Thoracic aorta endothelial cell (primary cell): Measurements from ENCODE around the genes CXCL12, WASHC2C and NCOA4.

- CAGE, long polyA plus RNA, result no peak
Measured at GRCh38 chr10:43827677-43828357, 179.1 kb upstream of the ZNF32 start.

DNA sequence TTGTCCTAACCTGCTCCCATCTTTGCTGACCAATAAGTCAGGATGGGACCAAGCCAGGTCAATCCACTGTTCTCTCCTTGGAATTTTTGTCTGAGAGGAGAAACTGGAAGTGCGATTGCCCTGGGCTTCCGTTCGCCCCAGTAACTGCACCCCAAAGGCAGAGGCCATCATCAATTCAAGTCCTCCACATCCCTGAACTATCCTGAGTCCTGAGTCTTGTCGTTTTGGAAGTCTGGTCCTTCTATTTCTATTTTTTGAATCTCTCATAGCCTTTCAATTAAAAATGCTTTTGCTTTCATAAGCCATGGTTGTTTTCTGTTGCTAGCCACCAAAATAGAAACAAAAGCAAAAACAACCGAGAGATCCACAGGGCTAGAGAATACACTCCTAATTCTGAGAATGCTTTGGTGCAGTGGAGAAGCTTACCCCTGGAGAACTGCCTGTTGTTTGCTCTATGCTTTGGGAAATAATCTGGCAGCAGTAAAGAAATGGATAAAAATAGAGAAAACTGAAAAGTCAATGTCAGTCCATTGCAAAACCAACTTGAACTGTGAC is 368.1 kb upstream of the ZNF32 start:
- CAGE, long polyA plus RNA, result no peak

GRCh38 chr10:44294666-44295183 is 90.2 kb downstream of the CXCL12 start:
- CAGE, long polyA plus RNA, result no peak

GRCh38 chr10:44384537-44385538 is at the start of gene CXCL12:
TSS of gene CXCL12 (minus strand) at chr10:44385097.
- CAGE, long polyA plus RNA, result no peak

- CAGE, long polyA plus RNA, result no peak
Measured at GRCh38 chr10:44947521-44948384, 11.8 kb upstream of the RASSF4 start.

GRCh38 chr10:44957442-44957956 is 2.1 kb upstream of the RASSF4 start:
- CAGE, long polyA plus RNA, result no peak

DNA sequence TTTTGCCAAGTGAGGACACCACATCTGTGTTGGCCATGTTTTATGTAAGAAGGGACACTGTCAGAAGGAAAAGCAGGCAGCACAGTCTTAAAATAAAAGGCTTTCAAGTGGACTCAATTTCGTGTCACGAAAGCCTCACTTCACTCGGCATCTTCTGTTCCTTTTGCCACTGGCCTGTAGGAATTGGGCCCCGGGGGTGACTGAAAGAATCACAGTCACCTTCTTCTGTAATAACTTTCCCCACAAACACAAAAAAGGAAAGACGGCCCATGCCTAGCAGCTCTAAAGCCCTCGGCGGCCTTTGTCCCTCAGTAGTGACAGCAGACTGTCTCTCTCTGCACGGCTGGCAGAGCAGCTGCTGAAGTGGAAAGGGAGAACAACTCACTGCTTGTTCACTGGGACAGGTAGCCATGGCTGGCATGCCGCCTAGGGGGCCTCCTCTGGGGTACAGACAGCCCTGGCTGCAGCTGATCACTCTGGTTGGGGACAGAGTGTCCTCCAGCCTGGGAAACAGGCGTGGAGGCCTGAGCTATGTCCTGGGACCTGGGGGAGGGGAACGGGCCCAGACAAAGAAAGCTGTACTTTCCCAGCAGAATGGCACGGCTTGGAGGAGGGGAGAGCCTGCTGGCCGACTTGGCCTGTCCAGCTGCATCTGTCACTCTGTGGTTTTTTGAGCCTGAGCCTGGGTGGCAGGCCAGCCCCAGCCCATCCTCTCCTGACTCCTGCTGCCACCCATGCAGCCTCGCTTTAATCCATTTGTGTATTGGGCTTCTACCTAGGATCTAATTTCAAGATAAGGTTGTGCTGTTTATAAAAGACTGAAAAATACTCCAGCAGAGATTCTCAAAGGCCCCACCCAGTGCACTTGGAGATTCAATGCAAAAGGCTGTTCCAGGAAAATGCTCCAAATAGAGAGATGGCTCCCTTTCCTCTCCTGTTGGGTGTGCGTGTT is 4.5 kb downstream of the RASSF4 start:
- CAGE, long polyA plus RNA, result no peak

DNA sequence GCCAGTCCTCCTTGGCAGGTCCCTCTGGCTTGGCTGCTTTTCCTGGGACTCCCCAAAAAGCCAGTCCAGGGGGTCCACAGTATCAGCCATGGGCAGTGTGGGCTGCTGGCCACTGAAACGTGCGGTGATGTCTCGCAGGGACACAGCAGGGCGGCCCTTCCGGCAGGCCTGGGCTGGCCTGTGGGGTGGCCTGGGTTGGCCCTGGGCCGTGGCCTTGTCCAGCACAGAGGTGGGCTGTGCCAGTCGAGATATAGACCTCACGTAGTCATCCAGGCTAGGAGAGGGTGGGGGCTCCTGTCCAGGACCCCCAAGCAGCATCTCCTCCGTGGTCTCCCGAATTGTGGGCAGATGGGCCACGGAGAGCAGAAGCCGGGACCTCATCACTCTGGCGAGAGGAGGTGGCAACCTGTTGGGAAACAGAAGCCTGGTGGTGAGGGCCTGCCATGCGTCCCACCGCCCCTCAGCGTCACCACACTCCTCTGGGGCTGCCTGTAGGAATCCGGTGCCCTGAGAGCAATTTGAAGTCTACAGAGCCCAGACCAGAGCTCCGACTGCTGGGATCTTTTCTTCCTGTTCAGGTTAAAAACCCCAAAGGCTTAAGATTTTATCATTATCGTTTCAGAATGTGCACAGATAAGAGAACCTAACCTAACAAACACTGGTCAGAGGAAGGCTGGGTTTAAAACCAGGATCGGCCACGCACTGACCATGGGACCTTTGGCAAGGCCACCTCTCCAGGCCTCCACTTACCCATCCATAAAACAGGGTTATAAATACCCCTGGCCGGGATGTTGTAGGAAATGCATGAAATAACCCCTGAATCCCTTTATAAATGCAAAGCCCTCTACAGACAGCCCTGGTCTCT is 727 bp downstream of the DEPP1 start:
- CAGE, long polyA plus RNA, result no peak

- CAGE, long polyA plus RNA, result no peak
Measured at GRCh38 chr10:44995797-44996803, 4.6 kb upstream of the ZNF22 start.

- CAGE, long polyA plus RNA, result no peak
Measured at GRCh38 chr10:45004917-45005950, 4.5 kb downstream of the ZNF22 start.

DNA sequence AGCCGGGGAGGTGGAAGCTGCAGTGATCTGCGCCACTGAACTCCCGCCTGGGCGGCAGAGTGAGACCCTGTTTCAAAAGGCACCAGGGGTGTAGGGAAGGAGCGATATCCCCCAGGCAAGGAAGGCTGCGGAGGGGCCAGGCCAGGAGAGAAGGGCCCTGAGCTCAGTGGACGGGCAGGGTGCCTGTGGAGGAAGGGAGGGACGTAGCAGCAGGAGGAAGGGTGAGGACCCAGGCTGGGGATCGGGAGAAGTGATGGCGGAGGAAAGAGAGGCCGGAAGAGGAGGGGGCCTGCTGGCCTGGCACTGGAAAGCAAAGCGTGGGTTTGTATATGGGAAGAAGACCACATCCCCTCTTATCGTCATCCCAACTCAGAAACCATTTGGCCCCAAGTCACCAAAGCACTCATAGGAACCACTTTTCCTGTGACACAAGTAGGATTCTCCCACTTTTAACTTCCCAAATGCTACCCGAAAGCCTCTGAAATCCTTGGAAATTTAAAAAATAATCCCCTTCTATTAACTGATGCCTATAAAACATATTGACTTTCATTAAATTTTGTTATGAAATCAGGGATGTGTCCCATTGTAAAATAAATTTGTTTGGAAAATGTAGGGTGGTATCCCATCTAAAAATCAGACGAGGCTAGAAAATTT is 45.8 kb downstream of the ALOX5 start:
- CAGE, long polyA plus RNA, result no peak

DNA sequence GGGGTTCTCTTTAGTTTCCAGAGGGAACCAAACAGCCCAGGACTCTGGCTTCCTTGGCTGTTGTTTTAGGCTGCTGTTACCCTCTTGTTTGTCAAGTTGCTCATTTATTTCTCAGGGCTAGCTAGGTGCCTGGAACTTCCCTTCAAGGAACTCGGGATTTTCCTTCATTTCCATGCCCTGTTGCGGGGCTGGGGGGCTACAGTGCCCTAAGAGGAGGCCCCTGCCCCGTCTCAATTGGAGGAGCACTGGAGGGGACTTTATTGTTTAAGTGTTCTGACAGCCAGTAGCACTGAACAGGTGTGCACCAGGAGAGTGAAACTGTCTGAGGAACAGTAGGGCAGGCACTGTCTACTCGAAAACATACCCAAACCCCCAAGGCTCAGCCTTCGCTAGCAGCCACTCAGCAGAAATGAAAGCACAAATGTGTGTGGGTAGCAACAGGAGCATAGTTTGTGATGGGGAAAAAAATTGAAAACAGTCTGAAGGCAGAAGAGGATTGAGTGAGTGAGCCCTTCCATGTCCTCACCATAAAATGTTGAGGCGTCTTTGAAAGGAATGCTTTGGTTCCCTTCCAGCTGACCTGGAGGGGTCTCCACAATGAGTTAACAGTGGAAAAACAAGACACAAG is 60.0 kb downstream of the ALOX5 start:
- CAGE, long polyA plus RNA, result no peak

GRCh38 chr10:45470140-45470636 is 65.0 kb downstream of the MARCHF8 start:
- CAGE, long polyA plus RNA, result no peak

GRCh38 chr10:45574941-45575624 is 39.9 kb upstream of the MARCHF8 start:
- CAGE, long polyA plus RNA, result no peak

DNA sequence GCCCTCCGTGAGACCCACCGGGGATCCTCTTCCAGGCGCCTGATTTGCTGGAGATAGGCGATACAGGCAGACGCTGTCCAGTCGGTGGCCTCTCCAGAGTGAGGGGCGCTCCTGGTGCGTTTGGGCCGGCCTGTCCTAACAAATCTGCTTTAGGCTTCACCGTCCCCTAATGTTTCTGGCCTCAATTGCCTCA is 391 bp upstream of the ZFAND4 start:
- CAGE, long polyA plus RNA, result no peak

GRCh38 chr10:45726639-45728022 is at the start of gene WASHC2C:
TSS of gene WASHC2C (plus strand) at chr10:45727266.
- CAGE, long polyA plus RNA, result no peak

- CAGE, long polyA plus RNA, result no peak
Measured at GRCh38 chr10:46020733-46021281, 9.6 kb downstream of the NCOA4 start.

GRCh38 chr10:46029882-46030893 is at the start of gene NCOA4:
TSS of gene NCOA4 (minus strand) at chr10:46030623.
- CAGE, long polyA plus RNA, result no peak

DNA sequence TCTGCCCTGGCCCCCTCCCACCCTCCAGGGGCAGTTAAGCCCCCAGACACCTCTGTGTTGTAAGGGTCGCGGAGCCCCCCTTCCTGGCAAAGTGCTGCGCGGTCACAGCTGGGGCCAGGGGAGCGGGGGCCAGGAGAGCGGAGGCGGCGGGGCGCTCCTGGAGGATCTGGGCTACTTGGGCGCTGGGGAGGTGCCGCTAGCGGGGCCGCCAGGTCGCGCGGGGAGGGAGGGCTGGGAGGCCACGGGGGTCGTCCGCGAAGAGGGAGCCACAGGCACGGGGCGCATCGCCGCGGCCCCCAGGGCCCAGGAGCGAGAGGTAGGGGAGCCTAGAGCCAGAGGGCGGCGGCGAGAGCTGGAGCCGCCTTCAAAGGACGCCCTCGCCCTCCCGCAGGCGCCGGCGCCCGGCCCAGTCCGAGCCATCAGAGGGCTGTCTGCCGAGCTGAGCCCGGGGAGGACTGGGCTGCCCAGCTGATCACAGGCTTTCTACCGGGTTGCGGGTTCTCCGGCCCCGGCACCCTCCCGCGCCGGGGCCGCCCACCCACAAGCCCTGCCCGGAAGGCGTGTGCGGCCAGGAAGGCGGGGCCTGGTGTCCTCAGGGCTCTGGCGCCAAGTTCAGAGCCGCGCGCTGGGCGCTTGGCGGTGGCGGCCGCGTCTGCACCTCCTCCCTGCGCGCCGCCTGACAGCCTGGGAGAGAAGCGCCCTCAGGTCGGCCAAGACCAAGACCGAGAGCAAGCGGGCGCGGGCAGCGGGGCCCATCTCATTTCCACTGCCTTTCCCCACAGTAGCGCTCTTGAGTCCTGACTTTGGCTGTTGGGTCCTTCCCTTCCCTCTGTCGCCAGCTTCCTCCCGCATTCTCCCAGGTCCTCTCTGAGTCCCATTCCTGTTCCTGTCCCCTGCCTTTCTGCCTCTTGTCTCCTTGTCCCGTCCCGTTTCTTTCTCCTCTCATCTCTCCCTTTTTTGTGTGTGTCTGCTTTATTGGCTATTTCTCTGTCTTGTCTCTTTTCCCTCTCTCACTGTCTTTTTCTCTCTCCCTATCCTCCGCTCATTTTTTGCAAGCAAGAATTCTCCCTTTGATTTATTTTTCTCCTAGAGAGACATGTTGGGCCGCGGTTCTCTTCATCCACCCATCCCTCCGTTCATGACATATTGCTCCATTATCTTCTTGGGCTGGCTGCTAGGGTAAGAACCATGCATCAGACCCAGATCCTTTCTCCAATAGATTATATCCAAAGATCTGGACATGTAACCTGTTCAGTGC is 60.5 kb upstream of the MSMB start:
- CAGE, long polyA plus RNA, result no peak

DNA sequence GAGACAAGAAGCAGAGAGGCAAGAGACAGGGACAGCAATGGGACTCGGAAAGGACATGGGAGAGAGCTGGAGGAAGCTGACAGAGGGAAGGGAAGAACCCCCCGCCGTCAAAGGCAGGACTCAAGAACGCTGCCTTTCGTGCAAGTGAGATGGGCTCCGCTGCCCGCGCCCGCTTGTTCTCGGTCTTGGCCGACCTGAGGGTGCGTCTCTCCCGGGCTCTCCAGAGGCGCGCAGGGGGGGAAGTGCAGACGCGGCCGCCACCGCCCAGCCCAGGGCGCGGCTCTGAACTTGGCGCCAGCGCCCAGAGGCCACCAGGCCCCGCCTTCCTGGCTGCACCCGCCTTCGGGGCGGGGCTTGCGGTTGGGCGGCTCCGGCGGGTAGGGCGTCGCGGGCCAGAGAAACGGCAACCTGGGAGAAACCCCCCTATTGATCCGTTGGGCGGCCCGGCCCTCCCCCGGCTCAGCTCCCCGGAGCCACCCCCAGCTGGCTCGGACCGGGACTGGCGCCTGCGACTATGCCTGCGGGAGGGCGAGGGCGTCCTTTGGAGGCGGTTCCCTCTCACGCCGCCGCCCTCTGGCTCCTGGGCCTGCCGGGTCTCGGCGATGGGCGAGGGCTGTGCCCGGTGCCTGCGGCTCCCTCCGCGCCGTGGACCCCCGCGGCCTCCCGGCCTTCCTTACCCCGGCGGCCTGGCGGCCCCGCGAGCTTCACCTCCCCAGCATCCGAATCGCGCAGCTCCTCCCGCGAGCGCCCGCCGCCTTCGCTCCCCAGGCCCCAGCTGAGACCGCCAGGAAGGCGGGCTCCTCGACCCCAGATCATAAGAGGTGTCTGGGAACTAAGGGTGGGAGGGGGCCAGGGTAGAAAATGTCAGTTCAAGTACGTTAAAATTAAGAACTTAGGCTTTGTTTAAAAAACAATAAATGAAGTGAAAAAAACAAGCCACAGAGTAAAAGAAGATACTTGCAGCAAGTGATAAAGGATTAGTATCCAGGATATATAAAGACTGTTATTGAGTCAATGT is 2.1 kb upstream of the ANTXRL start:
- CAGE, long polyA plus RNA, result no peak